HT-29 (cell line): ENCODE results near the gene ZNF879.

DNA sequence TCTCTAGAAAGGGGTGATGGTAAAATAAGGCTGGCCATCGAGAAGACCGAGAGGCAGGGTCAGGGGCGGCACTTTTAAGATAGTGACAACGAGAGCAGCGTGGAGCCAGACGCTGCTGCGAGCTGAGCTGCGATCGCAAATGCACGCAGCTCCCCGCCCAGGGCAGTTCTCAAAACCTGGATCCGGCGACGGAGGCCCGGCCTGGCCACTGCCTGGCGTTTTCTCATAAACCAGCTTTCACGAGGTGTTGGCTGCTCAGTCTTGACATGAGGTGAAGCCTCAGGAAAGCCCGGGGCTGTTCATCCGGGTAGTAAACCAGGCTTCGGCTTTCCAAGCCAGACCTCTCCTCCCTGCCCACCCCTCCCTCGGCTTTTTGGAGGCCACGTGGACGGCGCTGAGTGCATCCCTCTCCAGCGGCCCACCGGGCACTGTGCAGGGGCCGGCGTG, 151.5 kb upstream of the PHYKPL start:
- RAMPAGE, long total RNA = no peak

DNA sequence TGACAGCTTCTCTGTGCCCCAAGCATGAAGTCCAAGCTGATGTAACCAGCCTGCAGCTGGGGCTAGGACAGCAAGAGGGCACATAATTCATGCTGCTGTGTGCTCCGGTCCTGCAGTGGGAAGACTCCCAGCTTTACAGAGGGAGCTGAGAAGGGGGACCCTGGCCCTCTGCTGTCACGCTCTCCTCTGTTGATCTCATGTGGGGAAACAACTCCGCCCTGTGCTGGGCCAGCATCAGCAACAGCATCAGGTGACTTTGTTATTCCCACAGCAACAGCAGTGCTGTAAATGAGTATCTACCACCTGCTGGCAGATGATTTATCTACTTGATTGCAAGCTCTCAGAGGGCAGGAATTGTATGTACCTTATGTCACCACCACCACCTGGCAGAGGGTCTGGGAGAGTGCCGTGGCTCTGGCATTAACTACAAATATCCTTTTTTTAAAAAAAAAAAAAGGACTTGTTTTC, 176.2 kb downstream of the COL23A1 start:
- RAMPAGE, long total RNA = no peak

GRCh38 chr5:178545100-178545563, 45.1 kb downstream of the COL23A1 start:
- RAMPAGE, long total RNA = no peak

DNA sequence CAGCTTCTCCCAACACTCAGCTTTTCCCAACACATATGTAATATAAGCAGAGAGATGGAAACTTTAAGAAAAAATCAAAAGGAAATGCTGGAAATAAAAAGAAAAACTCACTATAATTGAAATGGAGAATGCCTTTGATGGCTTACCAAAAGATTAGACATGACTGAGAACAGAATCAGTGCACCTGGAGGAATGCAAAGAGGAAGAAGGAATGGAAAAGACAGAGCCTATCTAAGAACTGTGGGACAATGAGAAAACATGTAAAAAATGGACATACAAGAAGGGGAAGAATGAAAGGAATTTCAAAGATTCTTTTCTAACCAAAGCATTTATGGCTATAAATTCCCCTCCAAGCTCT, 47.4 kb upstream of the CLK4 start:
- RAMPAGE, long total RNA = no peak

DNA sequence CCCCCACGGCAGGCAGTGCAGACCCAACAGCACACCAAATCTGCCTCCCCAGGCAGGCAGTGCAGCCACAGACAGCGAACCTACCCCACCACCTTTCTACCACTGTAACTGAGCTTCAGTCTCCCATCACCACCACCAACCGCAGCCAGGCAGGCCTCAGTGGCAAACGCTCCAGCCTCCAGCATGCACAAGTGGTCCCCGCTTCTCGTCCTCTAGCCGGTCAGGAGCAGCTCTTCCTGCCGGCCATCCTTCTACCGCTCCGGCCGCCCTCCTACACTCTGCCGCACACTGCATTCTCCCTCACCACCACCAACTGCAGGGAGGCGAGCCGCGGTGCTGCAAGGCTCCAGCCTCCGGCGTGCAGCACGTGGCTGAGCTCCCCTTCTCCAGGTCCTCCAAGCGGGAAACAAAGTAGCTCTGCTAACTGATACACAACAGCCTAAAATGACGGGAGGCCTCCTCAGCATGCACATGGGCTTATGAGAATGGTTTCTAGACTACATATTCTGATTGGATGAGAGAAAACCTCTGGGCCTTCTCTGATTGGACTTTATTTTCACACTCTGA, 27.3 kb upstream of the ZNF354B start:
- RAMPAGE, long total RNA = no peak

GRCh38 chr5:179023379-179024352, at the start of gene ZNF879:
Gene ZNF879, plus strand, starts transcription at chr5:179023804.
- RAMPAGE, long total RNA = no peak

- RAMPAGE, long total RNA = no peak
Measured at GRCh38 chr5:179122655-179123004, 62.5 kb downstream of the ZNF354C start.

DNA sequence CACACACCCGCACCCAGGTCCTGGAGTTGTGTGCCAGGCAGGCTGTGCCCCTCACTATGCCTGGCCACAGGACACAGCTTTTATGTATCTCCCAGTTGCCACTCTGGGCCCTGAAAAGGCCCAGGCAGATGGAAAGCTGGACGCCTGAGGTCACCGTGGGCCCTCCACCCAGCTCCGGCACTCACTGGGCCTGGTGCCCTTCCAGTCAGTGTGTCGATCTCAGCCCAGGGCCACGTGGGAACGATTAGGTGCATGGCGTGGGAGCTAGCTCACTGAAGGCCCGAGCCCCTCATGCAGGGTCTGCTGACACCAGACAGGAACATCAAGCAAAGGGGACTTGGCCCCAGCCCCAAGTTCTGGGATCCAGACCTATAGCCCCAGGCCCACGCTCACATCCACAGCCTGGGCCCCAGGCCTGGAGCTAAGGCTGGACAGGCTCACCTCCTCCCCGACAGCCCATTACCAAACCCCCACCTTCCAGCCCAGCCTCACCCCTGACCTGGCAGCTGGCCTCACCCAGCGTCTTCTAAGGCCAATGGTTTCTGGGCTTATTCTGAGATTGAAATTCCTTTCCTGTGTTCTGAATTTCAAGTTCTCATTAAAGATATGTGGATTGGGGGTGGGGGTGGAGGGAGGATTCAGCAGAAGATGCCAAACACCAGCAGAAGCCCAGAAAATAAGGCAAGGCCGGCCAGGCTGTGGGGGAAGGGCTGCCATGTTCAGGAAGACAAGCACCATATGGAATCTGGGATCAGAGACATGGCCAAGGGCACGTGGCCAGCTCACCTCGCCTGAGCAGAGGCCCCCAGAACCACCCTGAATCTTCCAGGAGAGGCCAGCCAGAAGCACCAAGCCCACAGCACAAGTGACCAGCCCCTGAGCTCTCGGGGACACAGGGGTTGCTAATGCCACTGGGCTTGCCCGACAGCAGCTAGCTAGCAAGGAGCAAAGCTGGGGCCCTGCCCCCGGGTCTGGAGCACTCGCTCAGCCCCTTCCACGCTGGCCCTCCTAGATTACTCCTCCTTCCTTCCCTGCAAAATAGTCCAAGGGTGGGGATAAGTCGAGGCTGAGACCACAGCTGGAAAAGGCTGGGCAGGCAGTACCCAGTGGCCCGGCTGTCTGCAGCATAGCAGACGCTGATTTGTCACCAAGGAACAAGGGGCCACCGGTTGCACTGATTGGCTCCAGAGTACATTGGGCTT, 74.3 kb downstream of the ADAMTS2 start:
- RAMPAGE, long total RNA = no peak

- RAMPAGE, long total RNA = no peak
Measured at GRCh38 chr5:179314746-179315419, 30.4 kb downstream of the ADAMTS2 start.

GRCh38 chr5:179356486-179356796, 11.2 kb upstream of the ADAMTS2 start:
- RAMPAGE, long total RNA = no peak

DNA sequence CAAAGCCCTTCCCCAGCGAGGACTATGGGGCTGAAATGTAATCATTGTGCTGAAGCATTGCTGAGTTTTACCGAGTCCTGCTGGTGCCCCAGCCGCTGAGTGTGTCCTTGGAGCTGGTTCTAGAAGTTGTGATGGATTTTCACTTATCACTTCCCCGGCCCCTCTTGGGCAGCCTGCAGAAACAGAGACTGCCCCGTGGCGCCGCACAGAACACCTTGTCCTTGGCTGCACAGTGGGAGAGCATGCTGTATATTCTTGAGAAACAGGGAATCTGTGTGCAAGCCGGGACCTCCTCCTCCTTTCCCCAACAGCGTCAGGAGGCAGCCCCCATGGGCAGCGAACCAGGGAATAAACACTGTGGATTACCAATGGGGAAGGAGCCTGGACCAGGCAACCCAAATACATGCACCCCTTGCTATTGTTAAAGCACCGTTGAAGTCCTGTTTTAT, 90.6 kb upstream of the RUFY1 start:
- RAMPAGE, long total RNA = no peak

GRCh38 chr5:179530331-179531136, 19.8 kb upstream of the RUFY1 start:
- RAMPAGE, long total RNA = no peak

GRCh38 chr5:179533818-179534264, 16.5 kb upstream of the RUFY1 start:
- RAMPAGE, long total RNA = no peak

DNA sequence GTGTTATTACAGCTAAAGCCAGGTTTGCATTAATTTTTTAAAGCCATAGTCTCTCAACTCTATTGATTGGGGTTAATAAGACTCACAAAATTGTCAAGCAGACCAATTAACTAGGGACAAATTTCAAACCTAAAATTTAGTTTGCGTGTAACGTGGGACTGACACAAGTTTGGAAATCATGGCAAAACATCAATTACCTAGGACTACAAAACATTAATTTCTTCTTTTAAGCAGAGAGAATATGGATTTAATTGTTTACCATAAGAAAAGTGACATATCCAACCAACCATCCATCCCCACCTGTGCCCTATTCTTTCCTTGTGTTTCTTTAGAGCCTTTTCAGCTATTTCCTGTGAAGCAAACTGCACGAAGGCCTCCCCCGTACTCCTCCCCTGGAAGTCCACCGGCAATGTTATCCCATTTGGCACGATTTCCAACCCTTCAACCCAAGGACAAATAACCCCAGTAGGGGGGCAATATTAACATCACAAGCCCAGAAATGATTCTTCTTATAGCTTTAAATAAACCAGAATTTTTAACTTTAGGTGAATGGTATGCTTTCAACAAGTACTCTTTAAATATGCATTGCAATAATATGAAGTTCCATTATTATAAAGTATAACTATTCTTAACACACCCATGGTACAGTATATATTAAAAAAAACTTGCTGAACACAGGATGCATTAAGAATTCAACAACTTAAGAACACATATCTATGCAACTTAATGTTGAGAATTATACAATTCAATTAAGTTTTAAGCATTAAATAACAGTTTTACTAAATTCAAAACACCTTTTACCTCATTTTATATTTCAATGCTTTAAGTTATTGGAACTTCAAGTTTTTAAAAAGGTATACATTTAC, 4.3 kb downstream of the HNRNPH1 start:
- RAMPAGE, long total RNA = no peak

GRCh38 chr5:179634672-179634927, 11.1 kb upstream of the HNRNPH1 start:
- RAMPAGE, long total RNA = no peak

DNA sequence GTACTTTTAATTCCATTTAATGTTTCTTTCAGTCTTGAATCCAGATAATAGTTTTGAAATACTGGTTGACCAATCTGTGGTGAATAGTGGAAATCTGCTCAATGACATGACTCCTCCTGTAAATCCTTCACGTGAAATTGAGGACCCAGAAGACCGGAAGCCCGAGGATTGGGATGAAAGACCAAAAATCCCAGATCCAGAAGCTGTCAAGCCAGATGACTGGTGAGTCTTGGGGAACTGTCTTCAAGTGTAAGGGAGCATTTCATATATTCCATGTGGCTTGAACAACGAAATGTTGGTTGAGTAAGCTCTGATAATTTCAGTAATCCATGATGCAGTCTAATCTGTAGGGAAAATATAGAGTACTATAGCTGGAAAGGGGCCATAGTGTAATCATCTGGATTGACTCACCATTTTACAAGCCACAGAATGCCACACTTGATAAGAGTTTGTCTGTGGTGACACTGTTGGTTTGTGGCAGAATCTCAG, 16.5 kb upstream of the MAML1 start:
- RAMPAGE, long total RNA = no peak

- RAMPAGE, long total RNA = no peak
Measured at GRCh38 chr5:179759887-179760502, 27.4 kb downstream of the MAML1 start.

- RAMPAGE, long total RNA = no peak
Measured at GRCh38 chr5:179797546-179798230, 3.9 kb downstream of the LTC4S start.

GRCh38 chr5:179802722-179803440, 3.8 kb downstream of the MGAT4B start:
- RAMPAGE, long total RNA = no peak

GRCh38 chr5:179827511-179828452, 7.1 kb downstream of the SQSTM1 start:
- RAMPAGE, long total RNA = no peak